ENCODE results near the gene LUZP2.

DNA sequence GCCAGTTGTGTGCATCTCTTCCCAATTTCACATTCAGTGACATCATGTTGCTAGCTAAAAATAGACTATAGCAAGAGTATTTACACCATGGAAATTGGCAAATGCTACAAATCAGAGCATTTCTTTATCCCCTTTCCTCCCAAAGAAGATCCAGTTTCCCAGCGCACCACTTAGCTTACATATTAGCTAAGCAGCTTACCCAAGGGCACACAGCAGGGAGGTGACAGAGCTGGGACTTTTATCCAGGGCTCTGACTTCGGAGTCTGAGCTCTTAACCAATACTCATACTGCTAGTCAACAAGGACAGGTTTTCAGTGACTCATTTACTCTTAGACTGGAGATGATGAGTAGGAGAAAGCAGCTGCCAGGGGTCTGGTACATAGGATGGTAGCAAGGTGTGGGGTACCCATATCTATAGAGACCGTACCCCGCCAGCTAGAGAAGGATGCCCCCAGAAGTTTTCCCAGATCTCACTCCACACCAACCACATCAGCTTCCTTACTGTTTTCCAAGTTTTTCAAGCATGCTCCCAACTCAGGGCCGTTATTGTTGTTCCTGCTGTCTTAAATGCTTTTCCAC lies 38.5 kb downstream of the NAV2 start:
- PRO-cap = no peak
- RAMPAGE, long total RNA, 5 experiments = no peak in any of the 5 experiments
- RRBS = no CpG with 5 or more reads among the region's 5 CpGs

DNA sequence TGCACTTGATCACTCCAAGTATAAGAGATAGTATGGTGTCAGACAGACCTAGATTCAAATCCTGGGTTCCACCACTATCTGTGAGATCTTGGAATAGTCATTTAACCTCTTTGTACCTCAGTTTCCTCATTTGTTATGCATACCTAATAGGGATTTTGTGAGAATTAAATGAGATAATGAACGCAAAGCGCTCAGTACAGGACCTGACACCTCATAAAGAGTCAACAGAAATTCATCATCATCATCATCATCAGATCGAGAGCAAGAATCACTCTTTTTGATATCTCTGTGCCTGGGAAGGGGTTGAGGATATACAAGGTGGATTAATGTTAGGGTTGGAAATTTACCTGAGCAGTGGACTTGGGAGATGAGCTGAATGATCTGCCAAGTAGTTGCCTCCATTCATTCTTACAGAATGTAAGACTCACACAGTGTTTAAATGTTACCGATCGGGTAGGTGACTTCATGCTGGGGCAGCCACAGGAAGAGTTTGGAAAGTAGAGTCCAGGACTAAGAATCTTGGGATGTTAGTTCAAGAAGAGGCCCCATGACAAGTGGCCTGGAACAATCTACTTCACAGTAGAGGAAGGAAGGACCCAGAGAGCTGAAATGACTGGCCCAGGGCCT lies 72.1 kb downstream of the NAV2 start:
- PRO-cap = no peak
- RAMPAGE, long total RNA, 5 experiments = start-site peak on the plus strand in 2 of 5 experiments, centred at positions 461 to 479 of the sequence, 6 reads per replicate
- RRBS = no CpG with 5 or more reads among the region's 5 CpGs

DNA sequence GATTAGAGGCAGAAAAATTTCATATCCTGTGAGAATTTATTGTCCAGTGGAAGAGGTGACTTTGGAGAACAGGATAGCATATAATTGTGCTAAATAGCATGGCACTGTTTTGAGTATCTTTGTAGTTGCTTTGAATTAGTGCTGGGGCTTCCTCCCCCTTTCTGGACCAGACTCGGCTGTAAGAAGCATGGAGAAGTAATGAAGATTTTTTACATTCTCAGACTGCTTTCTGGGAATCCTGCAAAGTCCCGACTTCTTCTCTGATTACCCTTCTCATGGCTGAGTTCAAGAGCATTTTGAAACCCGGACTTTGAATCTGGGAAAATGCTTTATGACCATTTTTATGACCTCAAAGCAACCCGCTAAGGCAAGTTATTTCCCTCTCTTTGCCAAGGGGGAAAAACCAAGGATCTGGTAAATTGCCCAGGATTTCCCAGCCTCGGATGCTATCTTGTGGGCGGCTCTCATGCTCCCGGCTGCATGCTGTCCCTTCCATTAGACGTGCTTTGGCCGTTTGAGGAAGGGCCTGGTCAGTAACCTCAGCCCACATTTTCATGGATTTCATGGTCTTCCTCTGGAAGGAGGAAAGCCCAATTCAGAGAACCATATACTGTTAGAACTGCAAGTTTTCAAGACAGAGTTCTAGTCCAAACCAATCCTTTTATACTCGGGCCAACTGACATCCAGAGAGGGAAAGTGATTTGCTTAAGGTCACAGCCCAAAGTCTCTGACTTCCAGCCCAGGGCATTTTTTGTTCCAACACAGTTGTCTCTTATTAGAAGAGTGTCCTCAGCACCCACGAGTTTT lies 77.2 kb downstream of the NAV2 start:
- PRO-cap = no peak
- RAMPAGE, long total RNA, 5 experiments = no peak in any of the 5 experiments
- RRBS = no CpG with 5 or more reads among the region's 11 CpGs

GRCh38 chr11:19790928-19791852 lies 78.6 kb downstream of the NAV2 start:
- PRO-cap = no peak
- RAMPAGE, long total RNA, 5 experiments = no peak in any of the 5 experiments
- RRBS = no CpG with 5 or more reads among the region's 11 CpGs

- PRO-cap = no peak
- RAMPAGE, long total RNA, 5 experiments = no peak in any of the 5 experiments
- RRBS = no CpG with 5 or more reads among the region's 4 CpGs
Observed at GRCh38 chr11:19994918-19995469, 165.3 kb downstream of the DBX1 start.

DNA sequence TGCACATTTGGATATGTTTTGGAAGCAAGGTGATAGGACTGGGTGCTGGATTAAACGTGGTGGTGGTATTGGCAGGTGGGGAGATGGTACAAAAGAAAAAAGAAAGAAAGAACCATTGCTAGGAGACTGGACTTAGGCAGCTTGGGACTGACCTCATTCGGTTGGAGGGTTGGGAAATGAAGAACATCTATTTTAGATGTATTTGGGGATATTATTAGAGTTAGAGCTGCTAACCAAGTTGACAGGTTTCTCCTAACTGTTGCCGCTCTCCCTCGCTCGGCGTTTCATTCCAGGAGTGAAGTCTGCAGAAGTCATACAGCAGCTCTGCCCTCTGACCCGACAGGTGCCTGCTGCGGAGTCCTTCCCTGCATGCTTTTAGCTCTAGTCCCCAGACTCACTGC lies 125.1 kb downstream of the DBX1 start:
- PRO-cap = no peak
- RAMPAGE, long total RNA, 5 experiments = no peak in any of the 5 experiments
- RRBS = no CpG with 5 or more reads among the region's 8 CpGs

DNA sequence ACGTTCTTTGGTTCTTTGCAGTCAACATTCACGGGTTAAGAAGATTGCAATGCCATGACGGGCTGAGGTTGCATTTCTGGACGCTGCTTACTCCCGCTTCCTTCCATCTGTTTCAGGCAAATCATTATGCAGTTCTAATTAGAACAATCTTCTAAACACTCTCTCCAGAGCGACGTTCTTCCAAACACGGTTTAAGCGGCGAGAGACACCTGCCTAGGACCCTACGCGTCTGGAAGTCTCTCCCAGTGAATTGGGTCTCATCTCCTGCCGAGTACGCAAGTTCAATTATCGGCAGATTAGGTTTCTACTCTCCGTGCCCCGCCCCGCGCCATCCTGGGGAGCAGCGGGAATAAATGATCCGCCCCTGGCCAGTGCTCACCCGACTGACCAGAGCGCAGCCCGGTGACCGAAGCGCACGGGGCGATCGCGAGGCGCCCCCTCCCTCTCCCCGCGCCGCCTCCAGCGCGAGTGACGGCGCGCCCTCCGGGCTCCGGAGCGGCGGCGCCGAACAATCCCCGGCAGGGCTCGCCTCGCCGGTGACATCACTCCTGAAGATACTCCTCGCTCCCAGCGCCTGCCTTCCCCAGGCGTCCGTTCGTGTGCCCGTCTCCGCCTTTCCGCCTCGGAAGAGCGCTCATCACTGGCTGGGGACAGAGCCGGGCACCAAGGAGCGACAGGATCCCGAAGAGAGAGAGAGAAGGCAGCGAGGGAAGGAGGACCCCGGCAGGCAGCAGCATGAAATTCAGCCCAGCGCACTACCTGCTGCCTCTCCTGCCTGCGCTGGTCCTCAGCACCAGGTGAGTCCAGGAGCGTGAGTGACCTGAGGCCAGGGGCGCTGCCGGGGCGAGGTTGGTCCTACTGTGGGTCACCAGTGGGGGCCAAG lies at the start of gene LUZP2:
TSS of gene LUZP2 (plus strand) at position 545 of the 883 bp plus-strand sequence.
- PRO-cap = no peak
- RAMPAGE, long total RNA, 5 experiments = start-site peak on the plus strand in 1 of 5 experiments, centred at position 512 of the sequence, 113 to 151 reads per replicate
- RRBS = 10% methylated on average over 23 of the region's 70 CpGs

- PRO-cap = no peak
- RAMPAGE, long total RNA, 5 experiments = no peak in any of the 5 experiments
- RRBS = no CpG with 5 or more reads among the region's 1 CpG
Observed at GRCh38 chr11:26991952-26992405, 1.9 kb upstream of the FIBIN start.

GRCh38 chr11:27219412-27220337 lies 143.3 kb downstream of the CCDC34 start:
- PRO-cap = no peak
- RAMPAGE, long total RNA, 5 experiments = no peak in any of the 5 experiments
- RRBS = no CpG with 5 or more reads among the region's 36 CpGs

DNA sequence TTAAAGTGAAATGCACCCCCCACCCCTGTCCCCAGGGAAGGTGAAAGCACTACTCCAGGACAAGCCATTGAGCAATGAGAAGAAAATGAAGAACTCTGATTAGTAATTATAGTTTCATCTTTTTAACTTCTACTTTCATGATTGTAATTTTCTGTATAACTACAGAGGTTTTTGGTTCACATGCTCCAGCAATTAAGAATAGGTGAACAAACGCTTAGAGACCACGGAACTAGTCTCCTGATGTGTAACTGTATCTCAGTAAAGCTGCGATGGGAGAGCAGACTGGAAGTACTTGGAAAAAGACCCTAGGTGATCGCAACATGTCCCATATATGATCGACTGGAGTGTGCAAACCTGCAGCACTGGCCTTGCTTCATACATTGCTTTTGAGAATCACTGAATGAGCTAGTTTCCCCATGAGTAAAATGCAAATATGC lies 3.0 kb downstream of the LGR4 start:
- PRO-cap = no peak
- RAMPAGE, long total RNA, 5 experiments = no peak in any of the 5 experiments
- RRBS = no CpG with 5 or more reads among the region's 5 CpGs

DNA sequence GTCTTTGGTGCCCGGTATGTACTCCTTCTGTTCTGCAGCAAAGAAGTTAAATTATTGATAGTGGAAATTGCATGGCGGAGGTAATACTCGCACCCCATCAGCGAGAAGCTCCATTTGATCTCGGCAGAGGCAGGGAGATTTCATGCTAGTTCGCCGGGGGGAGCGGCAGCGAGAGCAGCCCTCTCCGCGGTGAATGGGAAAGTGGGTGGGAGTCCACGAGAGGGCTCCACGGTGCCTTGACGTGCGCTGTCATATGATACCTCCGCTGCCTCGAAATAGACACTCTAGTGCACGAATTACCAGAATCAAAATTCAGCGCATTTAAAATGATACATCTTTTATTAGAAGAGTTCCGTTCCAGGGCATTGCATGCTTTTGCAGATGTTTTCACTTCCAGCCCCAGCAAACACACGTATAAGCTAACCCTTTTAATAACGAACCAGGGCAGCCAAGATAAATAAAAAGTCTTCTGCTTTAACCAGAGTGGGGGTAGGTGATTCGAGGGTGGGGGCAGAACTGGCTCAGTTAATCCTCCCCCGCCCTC lies 1.2 kb upstream of the BDNF start:
- PRO-cap = unidirectional peak, minus-strand start at position 195 of the sequence
- RAMPAGE, long total RNA, 5 experiments = no peak in any of the 5 experiments
- RRBS = 8% methylated on average over 1 of the region's 24 CpGs

- PRO-cap = unidirectional peak, plus-strand start at chr11:28110290
- RAMPAGE, long total RNA, 5 experiments = start-site peak on the plus strand in 4 of 5 experiments, at chr11:28110278-28110322 at its widest, 32 to 861 reads per replicate
- RRBS = 2% methylated on average over 5 of the region's 34 CpGs
Observed at GRCh38 chr11:28110001-28111373, 2.3 kb downstream of the METTL15 start.

DNA sequence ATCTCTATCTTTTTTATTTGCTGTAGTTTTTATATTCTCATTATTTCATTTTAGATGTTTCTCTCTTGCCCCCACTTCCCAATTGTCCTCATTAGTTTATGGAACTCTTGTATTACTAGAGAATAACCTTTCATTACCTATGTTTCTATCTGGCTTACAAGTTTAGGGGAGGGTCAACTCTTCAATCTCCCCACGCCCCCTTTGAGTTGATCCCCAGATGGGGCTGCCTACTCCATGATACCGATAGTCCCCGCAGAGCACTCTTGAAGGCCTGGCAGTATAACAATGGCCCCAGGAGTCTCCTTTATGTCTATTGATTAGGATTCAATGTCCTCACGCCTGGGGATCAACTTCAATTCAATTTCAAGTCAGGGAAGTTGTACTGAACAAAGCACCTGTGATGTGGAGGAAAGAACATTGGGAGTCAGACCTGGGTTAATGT lies 520.2 kb downstream of the METTL15 start:
- PRO-cap = no peak
- RAMPAGE, long total RNA, 5 experiments = no peak in any of the 5 experiments
- RRBS = no CpG with 5 or more reads among the region's 4 CpGs

DNA sequence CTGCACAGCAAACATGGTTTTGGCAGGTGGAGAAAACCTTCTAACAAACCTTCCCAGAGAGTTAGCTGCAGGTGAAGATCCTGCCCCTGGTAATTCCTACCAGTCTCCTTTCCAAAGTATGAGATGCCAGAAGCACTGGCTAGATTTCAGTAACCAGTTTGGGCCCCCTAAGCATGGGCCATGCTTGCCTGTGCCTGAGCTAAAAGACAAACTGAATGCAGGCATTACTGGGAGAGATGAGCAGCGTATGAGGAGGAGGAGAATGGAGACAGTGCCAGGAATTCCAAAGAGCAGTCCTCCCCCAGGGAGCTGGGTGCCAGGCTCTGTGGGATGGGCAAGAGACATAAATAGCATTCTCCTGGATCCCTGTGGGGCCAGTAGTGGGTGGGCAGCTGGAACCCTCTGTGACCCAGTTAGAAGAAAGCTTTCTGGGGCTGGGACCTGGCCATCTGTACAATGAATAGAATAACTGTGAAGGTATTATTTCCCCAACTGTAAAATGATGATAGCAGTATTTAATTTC lies 235.6 kb downstream of the KCNA4 start:
- PRO-cap = no peak
- RAMPAGE, long total RNA, 5 experiments = no peak in any of the 5 experiments
- RRBS = no CpG with 5 or more reads among the region's 1 CpG

DNA sequence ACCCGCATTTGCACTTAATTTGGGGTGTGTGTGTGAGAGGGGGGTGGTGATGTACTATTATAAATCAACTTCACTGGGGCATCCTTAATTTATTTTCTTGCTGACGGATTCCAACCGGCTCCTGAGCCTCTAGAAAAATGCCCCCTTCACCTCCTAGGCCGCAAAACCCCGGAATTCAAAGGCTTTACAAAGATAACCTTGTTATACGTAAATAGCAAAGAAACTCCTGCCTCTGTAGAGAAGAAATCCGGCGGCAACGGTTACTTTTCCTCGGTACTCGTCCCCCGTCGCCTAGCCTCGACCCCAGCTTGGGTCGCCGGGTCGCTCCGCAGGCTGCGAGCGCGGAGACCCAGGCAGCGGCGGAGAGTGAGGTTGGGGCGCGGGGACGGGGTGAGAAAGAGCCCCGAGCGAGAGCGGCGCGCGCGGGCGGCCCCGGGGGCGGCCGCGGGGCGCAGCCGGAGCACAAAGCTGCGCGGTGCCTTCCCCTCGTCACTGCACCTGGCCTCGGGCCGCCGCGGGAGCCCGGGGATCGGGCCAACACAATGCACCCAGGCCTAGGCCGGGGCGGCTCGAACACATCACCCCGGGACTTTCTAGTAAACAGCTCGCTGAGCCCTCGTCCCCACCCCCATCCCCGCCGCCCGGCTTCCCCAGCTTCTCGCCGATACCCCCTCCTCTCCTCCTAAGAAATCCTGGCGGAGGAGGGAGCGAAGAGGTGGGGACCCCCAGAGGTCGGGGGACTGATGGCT lies 1.0 kb downstream of the MPPED2 start:
- PRO-cap = bidirectional peak, plus-strand start at position 692 of the sequence, minus-strand start at position 494 of the sequence
- RAMPAGE, long total RNA, 5 experiments = no peak in any of the 5 experiments
- RRBS = 7% methylated on average over 43 of the region's 63 CpGs

DNA sequence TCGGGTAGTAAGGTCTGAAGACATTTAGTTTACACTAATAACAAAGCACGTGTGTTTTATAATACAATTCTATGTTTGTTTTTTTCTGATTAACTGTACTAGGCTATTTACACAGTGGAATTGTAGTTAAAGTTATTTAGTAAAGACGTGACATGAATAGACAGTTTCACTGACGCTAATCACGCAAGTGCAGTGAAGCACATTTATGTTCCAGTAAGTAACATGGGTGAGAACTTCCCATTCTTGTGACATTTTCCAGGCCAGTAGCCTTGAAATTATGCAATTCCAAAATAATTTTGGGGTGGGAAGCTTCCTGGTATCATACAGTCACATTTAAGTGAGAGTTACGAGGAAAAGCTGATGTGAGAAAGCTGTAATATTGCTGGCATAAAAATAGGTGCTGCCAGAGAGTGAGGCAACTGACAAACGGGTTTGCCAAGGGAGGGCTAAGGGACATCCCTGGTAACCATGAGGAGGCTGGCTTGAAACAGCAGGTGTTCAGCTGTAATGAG lies 378.8 kb downstream of the DCDC1 start:
- PRO-cap = no peak
- RAMPAGE, long total RNA, 5 experiments = no peak in any of the 5 experiments
- RRBS = no CpG with 5 or more reads among the region's 7 CpGs

GRCh38 chr11:31725854-31726532 lies 85.1 kb downstream of the PAX6 start:
- PRO-cap = no peak
- RAMPAGE, long total RNA, 5 experiments = no peak in any of the 5 experiments
- RRBS = no CpG with 5 or more reads among the region's 4 CpGs

GRCh38 chr11:31903041-31903938 lies 92.2 kb upstream of the PAX6 start:
- PRO-cap = no peak
- RAMPAGE, long total RNA, 5 experiments = no peak in any of the 5 experiments
- RRBS = no CpG with 5 or more reads among the region's 16 CpGs

DNA sequence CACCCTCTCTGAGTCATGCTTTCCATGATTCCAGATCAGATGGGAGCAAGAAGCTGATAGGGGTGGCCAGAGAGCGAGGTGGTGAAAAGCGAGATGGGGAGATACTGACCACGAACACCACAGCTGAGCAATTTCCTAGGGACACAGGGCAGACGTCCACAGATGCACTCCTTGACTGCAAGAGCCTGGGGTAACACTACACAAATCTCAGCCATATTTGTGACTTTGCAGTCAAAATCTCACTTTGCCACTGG lies 22.7 kb upstream of the RCN1 start:
- PRO-cap = unidirectional peak, plus-strand start at position 69 of the sequence
- RAMPAGE, long total RNA, 5 experiments = no peak in any of the 5 experiments
- RRBS = no CpG with 5 or more reads among the region's 4 CpGs

DNA sequence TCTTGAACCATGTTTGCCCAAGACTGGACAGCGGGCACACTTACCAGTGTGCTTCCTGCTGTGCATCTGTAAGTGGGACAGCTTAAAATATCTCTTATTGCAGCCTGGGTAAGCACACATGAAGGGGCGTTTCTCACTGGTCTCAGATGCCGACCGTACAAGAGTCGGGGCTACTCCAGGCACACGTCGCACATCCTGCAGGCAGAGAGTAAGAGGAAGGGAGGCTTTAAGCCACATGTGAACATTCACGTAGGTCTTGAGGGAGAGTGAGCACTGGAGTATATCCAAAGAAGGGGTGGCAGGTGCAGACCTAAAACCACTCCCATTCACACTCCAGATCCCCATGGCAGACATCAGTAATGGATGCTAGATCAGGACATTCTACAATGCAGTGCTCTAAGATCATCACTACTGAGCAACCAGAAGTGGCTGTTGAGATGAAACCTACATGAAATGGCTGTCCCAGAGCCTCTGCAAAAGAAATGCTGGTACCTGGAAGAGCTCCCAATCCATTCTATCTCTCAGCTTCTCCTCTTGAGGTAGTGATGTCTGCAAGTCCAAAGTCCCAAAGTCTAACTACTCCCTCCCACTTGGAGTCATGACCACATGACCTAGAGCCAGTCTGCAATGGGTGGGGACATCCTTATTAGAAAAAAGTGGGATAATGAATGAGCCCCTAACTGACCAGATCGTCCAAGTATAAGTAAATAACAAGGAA lies 39.0 kb downstream of the WT1 start:
- PRO-cap = no peak
- RAMPAGE, long total RNA, 5 experiments = no peak in any of the 5 experiments
- RRBS = no CpG with 5 or more reads among the region's 9 CpGs